HepG2 (cell line): ENCODE results near the genes PAFAH1B3, PSG11, SRRM5, ZNF404, ZNF45, ZNF155 and ZNF285.

- RRBS, 2 experiments, result no CpG with 5 or more reads among the region's 13 CpGs
CAGE:
- cytosol, long polyA minus RNA, result no peak
- cytosol, long polyA plus RNA, result no peak
- long polyA plus RNA, result no peak
- nucleus, long polyA minus RNA, result no peak
- nucleus, long polyA plus RNA, result no peak
Measured at GRCh38 chr19:42233578-42234461, 8.6 kb downstream of the GSK3A start.

- RRBS, 2 experiments, result 1 to 3% methylated on average over 23 of the region's 61 CpGs
CAGE:
- cytosol, long polyA minus RNA, result no peak
- cytosol, long polyA plus RNA, result start-site peak on the plus strand at chr19:42302390-42302460, 18 and 13 reads in 2 replicates; start-site peak on the minus strand at chr19:42302414-42302498, 59 and 73 reads in 2 replicates; start-site peak on the minus strand at chr19:42302579-42302615, 71 and 74 reads in 2 replicates; start-site peak on the minus strand at chr19:42302672-42302751, 26 and 18 reads in 2 replicates
- long polyA plus RNA, result start-site peak on the minus strand at chr19:42302402-42302591, 60 and 60 reads in 2 replicates; start-site peak on the minus strand at chr19:42302645-42302714, 27 and 22 reads in 2 replicates
- nucleus, long polyA minus RNA, result no peak
- nucleus, long polyA plus RNA, result start-site peak on the minus strand at chr19:42302580-42302612, 43 and 39 reads in 2 replicates
Measured at GRCh38 chr19:42302235-42303092, at the start of gene PAFAH1B3. PAFAH1B3 (minus strand) TSS chr19:42302624.

- RRBS, 2 experiments, result 1 to 3% methylated on average over 4 to 5 of the region's 44 CpGs
CAGE:
- cytosol, long polyA minus RNA, result no peak
- cytosol, long polyA plus RNA, result no peak
- long polyA plus RNA, result no peak
- nucleus, long polyA minus RNA, result no peak
- nucleus, long polyA plus RNA, result no peak
Measured at GRCh38 chr19:42401851-42402289, 11.8 kb upstream of the CNFN start.

- RRBS, 2 experiments, result no CpG with 5 or more reads among the region's 5 CpGs
CAGE:
- cytosol, long polyA minus RNA, result start-site peak on the plus strand at chr19:42498070-42498092, 16 reads
- cytosol, long polyA plus RNA, result no peak
- long polyA plus RNA, result no peak
- nucleus, long polyA minus RNA, result no peak
- nucleus, long polyA plus RNA, result start-site peak on the plus strand at chr19:42498070-42498129, 12 and 7 reads in 2 replicates
Measured at GRCh38 chr19:42497662-42498349, 30.5 kb downstream of the CEACAM1 start.

DNA sequence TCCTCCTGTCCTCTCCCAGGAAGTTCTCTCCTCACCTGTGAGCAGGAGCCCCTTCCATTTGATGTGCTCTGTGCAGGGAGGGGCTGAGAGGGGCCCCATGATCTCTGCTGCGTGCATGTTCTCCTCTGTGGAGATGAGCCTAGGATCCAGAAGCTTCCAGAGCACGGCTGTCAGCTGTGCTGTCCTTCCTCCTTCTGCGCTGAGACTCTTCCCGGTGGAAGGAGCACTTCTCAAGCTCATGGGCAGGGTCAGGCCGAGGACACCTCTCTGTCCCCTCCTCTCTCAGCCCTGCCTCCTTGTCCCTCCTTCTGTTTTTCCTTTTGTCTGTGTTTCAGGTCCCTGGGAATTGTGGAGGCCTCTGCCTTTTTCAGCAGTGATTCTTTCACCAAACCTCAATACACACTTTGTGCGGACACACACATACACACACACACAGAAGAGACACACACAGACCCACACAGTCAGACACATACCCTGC lies at the start of gene PSG11:
Gene PSG11, minus strand, starts transcription at position 196 of the 478 bp plus-strand sequence.
- RRBS, 2 experiments, result no CpG with 5 or more reads among the region's 6 CpGs
CAGE:
- cytosol, long polyA minus RNA, result no peak
- cytosol, long polyA plus RNA, result no peak
- long polyA plus RNA, result no peak
- nucleus, long polyA minus RNA, result no peak
- nucleus, long polyA plus RNA, result no peak

GRCh38 chr19:43331322-43331793 lies 22.1 kb upstream of the CD177 start:
- RRBS, 2 experiments, result no CpG with 5 or more reads among the region's 2 CpGs
CAGE:
- cytosol, long polyA minus RNA, result no peak
- cytosol, long polyA plus RNA, result no peak
- long polyA plus RNA, result no peak
- nucleus, long polyA minus RNA, result no peak
- nucleus, long polyA plus RNA, result no peak

- RRBS, 2 experiments, result no CpG with 5 or more reads among the region's 5 CpGs
CAGE:
- cytosol, long polyA minus RNA, result no peak
- cytosol, long polyA plus RNA, result no peak
- long polyA plus RNA, result no peak
- nucleus, long polyA minus RNA, result no peak
- nucleus, long polyA plus RNA, result no peak
Measured at GRCh38 chr19:43486671-43486959, 17.9 kb downstream of the PHLDB3 start.

DNA sequence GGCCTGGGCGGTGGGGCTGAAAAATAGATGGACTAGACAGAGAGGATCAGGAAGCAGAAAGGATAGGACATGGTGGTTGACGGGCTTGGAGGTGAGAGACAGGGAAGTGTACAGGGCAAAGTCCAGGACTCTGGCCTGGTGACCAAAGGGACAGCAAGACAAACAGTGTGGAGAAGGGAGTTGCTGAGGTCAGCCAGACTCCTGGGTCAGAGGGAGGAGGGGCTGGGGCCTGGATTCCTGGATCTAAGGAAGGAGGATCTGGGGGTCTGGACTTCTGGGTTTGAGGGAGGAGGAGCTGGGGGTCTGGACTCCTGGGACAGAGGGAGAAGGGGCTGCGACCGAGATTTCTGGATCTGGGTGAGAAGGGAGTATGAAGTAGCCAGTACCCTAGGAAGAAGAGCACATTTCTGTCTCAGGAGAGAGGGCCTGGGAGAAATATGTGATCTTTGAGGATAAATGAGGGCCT lies 5.4 kb downstream of the PHLDB3 start:
- RRBS, 2 experiments, result no CpG with 5 or more reads among the region's 4 CpGs
CAGE:
- cytosol, long polyA minus RNA, result no peak
- cytosol, long polyA plus RNA, result no peak
- long polyA plus RNA, result no peak
- nucleus, long polyA minus RNA, result no peak
- nucleus, long polyA plus RNA, result no peak

DNA sequence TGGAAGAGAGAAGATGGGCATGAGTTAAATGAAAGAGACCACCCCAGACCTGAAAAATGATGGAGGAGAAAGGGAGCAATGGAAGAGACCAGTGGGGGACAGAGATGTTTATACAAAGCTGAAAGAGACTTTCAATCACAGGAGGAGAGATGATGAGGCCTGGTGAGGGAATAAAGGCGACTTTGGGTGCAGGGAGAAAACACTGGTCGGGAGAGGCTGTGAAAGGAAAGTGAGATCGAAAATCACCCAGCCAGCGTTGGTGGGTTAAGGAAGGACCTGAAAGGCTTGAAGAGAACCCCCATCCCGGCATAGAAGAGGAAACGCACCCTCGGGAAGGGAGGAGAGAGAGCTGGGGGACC lies 4.3 kb downstream of the PINLYP start:
- RRBS, 2 experiments, result 100% methylated on average over 3 of the region's 7 CpGs; no CpG with 5 or more reads in 1 of the 2 experiments
CAGE:
- cytosol, long polyA minus RNA, result no peak
- cytosol, long polyA plus RNA, result no peak
- long polyA plus RNA, result no peak
- nucleus, long polyA minus RNA, result no peak
- nucleus, long polyA plus RNA, result no peak

GRCh38 chr19:43611913-43612305 lies at the start of gene SRRM5:
SRRM5 (plus strand) TSS chr19:43612088.
- RRBS, 2 experiments, result no CpG with 5 or more reads among the region's 6 CpGs
CAGE:
- cytosol, long polyA minus RNA, result no peak
- cytosol, long polyA plus RNA, result no peak
- long polyA plus RNA, result no peak
- nucleus, long polyA minus RNA, result no peak
- nucleus, long polyA plus RNA, result no peak

DNA sequence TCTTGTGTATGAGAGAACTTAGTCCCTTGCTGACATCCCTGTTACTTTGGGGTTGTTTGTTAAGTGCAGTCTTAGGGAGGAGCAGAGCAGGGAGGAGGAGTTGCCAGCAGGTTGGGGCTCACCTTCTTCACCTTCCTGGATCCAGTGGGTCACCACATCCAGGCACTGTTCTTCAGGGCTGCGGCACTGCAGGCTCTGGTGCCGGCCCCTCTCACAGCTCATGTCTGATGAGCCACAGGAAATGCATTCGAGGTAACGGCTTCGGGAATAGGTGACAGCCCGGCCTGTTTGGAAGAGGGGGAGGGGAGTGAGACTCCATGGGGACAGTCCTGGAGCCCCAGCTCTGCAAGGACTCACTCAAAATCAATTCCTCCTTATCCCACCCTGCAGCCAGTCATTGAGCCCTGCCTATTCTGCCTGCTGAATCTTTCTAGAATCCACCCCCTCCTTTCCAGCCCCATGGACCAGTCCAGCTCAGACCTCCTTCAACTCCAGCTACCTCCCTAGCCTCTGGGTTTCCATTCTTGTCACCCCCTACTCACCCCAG lies 13.5 kb downstream of the PLAUR start:
- RRBS, 2 experiments, result 91% methylated on average over 5 of the region's 6 CpGs; no CpG with 5 or more reads in 1 of the 2 experiments
CAGE:
- cytosol, long polyA minus RNA, result no peak
- cytosol, long polyA plus RNA, result no peak
- long polyA plus RNA, result no peak
- nucleus, long polyA minus RNA, result no peak
- nucleus, long polyA plus RNA, result no peak

- RRBS, 2 experiments, result no CpG with 5 or more reads among the region's 5 CpGs
CAGE:
- cytosol, long polyA minus RNA, result no peak
- cytosol, long polyA plus RNA, result no peak
- long polyA plus RNA, result no peak
- nucleus, long polyA minus RNA, result no peak
- nucleus, long polyA plus RNA, result no peak
Measured at GRCh38 chr19:43683073-43683646, 13.2 kb upstream of the PLAUR start.

- RRBS, 2 experiments, result no CpG with 5 or more reads among the region's 3 CpGs
CAGE:
- cytosol, long polyA minus RNA, result no peak
- cytosol, long polyA plus RNA, result no peak
- long polyA plus RNA, result no peak
- nucleus, long polyA minus RNA, result no peak
- nucleus, long polyA plus RNA, result no peak
Measured at GRCh38 chr19:43779752-43780252, 971 bp downstream of the KCNN4 start.

DNA sequence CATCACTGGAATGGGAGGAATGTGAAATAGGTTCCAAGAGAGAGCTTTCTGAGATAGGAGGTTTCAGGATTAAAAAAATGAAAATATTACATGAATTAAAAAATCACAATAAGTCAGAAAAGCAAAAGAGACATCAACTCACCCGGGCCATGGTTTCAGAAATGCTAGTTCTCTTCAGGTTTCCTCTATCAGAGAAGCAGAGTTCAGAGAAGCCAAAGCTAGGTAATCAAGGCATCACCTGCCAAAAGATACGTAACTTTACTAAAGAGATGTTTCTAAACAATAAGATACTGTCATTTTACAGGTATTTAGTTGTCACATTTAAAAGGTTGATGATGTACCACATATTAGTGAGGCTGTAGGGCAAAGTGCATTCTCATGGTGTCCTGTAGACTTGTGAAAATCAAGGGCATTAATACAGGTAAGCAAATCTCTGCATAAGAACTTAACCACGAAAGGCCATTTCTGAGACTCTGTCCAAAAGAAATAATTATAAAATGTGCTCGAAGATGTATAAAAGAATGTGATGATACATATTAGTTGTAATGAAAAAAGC lies at the start of gene ZNF404:
Gene ZNF404, minus strand, starts transcription at position 151 of the 556 bp plus-strand sequence.
- RRBS, 2 experiments, result no CpG with 5 or more reads among the region's 4 CpGs
CAGE:
- cytosol, long polyA minus RNA, result no peak
- cytosol, long polyA plus RNA, result no peak
- long polyA plus RNA, result no peak
- nucleus, long polyA minus RNA, result no peak
- nucleus, long polyA plus RNA, result no peak

GRCh38 chr19:43934787-43935708 lies at the start of gene ZNF45:
ZNF45 (minus strand) TSS chr19:43935282.
- RRBS, 2 experiments, result 17% methylated on average over 1 of the region's 48 CpGs; no CpG with 5 or more reads in 1 of the 2 experiments
CAGE:
- cytosol, long polyA minus RNA, result no peak
- cytosol, long polyA plus RNA, result no peak
- long polyA plus RNA, result no peak
- nucleus, long polyA minus RNA, result start-site peak on the minus strand at chr19:43935243-43935263, 10 reads
- nucleus, long polyA plus RNA, result no peak

DNA sequence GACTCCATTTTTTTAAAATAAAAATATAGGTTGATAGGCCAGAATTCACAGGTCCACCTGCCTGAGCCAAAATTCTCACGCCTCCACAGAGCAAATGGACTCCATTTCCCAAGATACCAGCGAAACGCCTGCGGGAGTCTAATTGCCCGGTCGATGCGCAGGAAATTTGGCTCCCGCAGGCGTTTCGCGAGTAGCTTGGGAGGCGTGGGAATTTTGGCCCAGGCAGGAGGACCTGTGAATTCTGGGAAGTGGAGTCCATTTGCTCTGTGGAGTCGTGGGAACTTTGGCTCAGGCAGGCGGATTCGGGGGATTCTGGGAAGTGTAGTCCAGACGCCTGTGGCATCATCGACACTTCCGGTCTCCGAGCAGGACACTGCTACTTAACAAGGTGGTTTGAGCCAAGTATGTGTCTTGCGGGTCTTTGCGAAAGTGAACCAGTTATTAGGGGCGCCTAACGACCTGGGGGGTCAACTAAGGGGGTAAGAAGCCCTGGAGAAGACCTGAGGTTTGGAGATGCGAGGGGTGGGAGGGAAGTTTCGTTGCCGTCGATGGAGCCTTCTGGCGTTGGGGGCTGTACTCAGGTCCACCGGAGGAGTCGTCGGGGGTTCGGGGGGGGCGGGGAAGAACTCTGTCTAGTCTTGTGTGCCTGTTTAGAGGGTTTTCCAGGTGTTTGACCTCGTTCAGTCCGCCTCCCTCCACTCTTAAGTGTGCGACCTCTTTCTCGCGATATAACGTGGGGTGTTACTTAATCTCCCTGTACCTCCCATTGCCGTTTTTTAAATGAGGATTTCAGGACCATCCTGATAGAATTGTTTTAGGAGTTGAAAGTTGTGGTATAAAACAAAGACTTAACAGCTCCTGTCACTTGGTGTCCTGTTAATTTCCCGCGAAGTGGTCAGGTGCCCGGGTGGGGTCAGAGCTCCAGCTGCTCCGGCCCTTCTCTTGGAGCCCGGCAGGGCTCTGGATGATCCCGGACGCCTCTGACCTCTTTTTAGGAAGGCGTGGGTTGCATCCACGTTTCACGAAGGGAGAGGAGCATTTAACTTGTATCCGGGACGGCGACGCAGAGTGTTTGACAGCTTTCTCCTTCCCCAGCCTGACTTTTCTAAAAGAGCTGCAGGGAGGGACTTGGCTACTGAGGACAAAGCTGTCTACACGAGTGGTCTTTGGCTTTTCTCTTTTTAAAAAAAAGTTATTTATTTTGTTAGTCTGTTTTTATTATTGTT lies at the start of gene ZNF155:
Gene ZNF155, plus strand, starts transcription at position 345 of the 1,226 bp plus-strand sequence.
- RRBS, 2 experiments, result 15 to 28% methylated on average over 2 of the region's 55 CpGs
CAGE:
- cytosol, long polyA minus RNA, result start-site peak on the plus strand centred at position 369 of the sequence, 22 bp wide, 18 reads
- cytosol, long polyA plus RNA, result no peak
- long polyA plus RNA, result no peak
- nucleus, long polyA minus RNA, result no peak
- nucleus, long polyA plus RNA, result no peak

DNA sequence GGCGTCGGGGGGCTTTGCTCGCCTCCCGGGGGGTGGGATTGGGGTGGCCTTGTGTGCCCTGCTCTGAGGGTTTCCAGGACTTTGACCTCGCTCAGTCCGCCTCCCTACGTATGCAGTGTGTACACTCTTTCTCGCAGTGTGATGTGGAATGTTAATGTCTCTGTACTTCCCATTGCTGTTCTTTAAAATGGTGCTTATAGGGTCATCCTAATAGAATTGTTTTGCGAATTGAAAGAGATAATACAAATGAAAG lies 334 bp downstream of the ZNF223 start:
- RRBS, 2 experiments, result no CpG with 5 or more reads among the region's 9 CpGs
CAGE:
- cytosol, long polyA minus RNA, result no peak
- cytosol, long polyA plus RNA, result no peak
- long polyA plus RNA, result no peak
- nucleus, long polyA minus RNA, result no peak
- nucleus, long polyA plus RNA, result no peak

- RRBS, 2 experiments, result no CpG with 5 or more reads among the region's 20 CpGs
CAGE:
- cytosol, long polyA minus RNA, result no peak
- cytosol, long polyA plus RNA, result no peak
- long polyA plus RNA, result no peak
- nucleus, long polyA minus RNA, result no peak
- nucleus, long polyA plus RNA, result no peak
Measured at GRCh38 chr19:44111845-44112491, 1.2 kb upstream of the ZNF225 start.

- RRBS, 2 experiments, result no CpG with 5 or more reads among the region's 8 CpGs
CAGE:
- cytosol, long polyA minus RNA, result no peak
- cytosol, long polyA plus RNA, result no peak
- long polyA plus RNA, result no peak
- nucleus, long polyA minus RNA, result no peak
- nucleus, long polyA plus RNA, result no peak
Measured at GRCh38 chr19:44131958-44132761, 9.2 kb upstream of the ZNF234 start.

DNA sequence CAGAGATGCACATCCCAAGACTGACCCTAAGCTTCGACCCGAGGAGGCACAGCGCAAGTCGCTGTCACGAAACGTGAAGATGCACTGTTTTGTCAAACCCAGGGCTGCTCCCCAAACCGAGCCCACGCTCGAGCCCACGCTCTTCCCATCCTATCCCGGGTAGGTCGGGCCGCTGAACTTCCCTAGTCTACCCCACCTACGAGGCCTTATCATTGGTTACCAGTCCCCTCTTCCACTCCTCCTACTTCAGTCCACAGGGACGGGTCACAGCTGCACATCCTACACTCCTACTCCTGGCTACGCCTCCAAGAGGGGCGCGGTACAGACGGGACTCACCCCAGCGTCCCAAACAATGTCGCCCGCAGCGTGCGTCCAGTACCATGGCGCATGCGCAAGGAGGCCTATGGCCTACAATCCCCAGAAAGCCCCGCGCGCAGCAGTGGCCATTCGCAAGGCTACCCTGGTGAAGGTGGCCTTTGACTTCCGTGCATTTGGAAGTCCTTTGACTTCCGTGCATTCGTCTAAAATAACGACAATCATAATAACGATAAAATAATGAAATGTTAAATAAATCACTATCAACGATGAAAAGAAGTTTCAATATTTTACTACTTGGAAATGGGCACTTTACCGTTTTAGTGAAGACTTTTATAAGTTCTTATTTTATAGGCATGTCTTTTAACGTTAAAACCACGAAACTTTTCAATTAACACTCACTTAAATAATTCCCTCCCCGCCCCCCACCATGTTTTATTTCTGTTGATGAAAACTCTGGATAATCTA lies at the start of gene ZNF285:
Gene ZNF285, minus strand, starts transcription at position 377 of the 783 bp plus-strand sequence.
- RRBS, 2 experiments, result no CpG with 5 or more reads among the region's 40 CpGs
CAGE:
- cytosol, long polyA minus RNA, result no peak
- cytosol, long polyA plus RNA, result no peak
- long polyA plus RNA, result no peak
- nucleus, long polyA minus RNA, result no peak
- nucleus, long polyA plus RNA, result no peak